Endometrial microvascular endothelial cells (primary cell): ENCODE results near the gene GPR55.

DNA sequence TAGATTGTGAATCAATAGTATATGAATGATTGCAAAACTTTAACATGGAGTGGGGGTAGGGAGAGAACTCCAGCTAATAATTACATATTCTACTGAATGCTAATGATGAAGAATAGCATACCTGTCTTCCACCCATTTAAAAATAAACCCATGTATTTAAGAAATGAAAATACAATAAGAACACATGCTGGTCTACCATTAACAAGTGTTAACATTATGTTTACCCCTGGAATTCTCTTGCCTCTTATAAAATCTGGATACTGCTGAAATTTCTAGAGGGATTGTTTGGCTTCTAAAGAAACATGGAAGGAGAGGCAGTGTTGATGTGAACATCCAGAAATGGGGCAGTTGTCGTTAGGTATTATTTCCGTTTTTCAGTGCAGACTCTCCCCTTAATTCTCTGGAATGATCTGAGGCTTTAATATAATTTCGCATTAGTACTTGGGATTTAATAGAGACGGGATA, 285.0 kb upstream of the SPHKAP start:
- RAMPAGE, long total RNA: no peak

GRCh38 chr2:228568045-228568653, 386.7 kb upstream of the SPHKAP start:
- RAMPAGE, long total RNA: no peak

DNA sequence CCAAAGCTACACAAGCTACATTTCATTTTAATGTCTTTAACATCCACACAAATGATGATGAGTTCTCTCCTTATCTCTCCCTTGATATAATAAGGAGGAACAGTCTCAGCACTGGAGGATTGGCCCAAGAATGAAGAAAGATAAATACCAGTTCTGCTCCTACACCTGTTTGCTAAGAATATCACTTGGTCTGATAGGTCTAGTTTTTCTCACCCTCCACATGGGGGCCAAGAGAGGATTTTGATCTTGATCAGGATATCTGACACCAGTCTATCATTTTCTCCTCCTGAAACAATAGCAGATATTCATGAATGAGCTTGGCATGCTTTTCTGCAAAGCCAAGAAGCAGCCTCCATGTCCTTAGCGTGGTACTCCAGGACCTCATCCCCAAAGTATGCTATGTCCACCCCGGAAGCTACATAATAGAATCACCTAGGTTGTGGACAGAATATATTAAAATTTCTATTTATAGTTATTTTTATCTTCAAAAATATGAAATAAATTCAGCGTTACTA, 131.3 kb downstream of the PID1 start:
- RAMPAGE, long total RNA: no peak

- RAMPAGE, long total RNA: no peak
Observed at GRCh38 chr2:229193118-229193686, 77.9 kb downstream of the PID1 start.

DNA sequence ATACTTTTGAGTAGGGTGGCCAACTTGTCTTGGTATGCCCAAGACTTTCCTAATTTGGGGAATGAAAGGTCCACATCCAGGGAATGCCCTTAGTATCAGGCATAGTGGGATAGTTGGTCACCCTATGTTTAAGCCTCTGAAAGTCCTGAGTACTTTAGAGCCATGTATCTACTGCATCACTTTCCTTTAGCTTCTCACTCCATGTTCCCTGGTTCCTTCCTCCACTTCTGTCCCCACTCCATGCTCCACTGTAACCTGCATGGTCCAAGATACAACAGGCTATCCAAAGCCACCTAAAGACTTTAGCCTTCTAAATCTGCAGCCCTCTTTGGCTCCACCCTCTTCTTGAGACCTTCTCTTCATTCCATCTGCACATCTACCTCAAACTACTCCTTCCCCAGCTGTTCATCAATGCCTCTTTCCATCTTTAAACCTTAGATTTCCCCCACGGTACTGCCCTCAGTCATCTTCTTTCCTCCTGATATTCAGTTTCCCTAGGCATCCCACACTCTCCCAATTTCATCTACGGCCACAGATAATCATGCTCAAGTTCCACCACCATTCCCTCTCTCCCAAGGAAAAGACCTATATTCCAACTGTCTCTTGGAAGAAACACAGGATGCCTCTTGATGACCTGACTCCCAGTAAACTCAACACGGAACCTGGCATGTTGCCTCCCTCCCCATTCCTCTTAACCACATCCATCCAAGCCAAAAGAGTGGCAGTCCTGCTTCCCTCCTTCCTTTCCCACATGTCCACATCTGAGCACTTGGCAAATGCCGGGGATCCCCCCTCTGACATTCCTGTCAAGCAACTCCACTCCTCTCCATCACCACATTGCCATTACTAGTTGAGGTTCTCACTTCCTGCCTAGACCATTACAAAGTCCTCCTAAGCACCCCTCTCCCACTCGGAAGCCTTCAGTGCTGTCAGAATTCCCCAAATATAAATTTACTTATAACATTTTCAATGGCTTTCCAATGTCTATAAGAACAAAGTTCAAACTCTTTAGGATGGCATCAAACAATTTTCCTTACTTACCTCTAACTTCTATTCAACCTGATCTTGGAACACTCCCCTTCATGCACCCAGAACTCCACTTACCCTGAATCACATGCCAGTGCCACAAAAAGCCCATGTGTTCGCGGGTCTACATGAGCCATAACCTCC, 49.6 kb downstream of the PID1 start:
- RAMPAGE, long total RNA: no peak

GRCh38 chr2:229262626-229263292, 8.3 kb downstream of the PID1 start:
- RAMPAGE, long total RNA: no peak

DNA sequence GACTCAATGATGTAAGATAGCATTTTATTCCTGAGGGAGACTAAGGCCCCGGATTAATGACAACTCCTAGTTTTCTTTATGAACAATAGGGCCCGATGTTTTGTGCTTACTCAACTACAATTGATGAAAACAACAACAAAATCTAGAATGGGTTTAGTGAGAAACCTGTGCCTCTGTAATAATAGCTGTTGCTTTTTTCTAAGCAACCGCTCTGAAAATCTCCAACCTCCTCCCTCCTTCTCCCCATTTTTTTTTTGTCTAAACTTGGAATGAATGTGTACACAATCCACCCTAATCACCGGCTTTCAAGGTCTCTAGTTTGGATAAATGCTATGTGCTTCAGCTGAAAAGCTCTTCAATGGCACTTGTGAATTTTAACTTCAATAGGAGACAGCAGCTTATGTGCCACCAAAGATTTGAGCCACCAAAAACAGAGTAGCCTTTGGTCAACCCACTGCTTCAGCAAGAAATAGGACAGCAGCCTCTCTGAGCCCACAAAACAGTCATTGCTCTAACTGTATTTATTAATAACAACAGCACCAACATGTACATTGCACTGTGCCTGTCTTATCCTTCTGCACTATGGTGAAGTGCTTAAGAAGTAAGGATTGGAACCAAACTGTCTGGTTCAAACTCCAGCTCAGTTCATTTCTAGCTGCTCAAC, 4.9 kb downstream of the PID1 start:
- RAMPAGE, long total RNA: no peak

- RAMPAGE, long total RNA: no peak
Observed at GRCh38 chr2:229920174-229920850, 1.5 kb downstream of the TRIP12 start.

DNA sequence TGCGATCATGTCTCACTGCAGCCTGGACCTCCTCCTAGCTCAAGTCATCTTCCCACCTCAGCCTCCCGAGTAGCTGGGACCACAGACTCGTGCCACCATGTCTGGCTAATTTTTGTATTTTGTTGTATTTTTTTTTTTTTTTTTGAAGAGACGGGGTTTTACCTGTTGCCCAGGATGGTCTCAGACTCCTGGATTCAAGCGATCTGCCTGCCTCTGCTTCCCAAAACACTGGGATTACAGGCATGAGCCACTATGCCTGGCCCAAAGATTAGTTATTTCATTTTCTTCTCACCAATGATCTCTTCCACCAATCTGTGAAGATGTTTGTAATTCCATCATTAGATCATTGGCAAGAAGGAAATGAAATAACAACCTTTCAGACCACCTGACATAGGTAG, 17.9 kb upstream of the SLC16A14 start:
- RAMPAGE, long total RNA: no peak

GRCh38 chr2:230130422-230131675, 62.1 kb upstream of the SLC16A14 start:
- RAMPAGE, long total RNA: no peak

DNA sequence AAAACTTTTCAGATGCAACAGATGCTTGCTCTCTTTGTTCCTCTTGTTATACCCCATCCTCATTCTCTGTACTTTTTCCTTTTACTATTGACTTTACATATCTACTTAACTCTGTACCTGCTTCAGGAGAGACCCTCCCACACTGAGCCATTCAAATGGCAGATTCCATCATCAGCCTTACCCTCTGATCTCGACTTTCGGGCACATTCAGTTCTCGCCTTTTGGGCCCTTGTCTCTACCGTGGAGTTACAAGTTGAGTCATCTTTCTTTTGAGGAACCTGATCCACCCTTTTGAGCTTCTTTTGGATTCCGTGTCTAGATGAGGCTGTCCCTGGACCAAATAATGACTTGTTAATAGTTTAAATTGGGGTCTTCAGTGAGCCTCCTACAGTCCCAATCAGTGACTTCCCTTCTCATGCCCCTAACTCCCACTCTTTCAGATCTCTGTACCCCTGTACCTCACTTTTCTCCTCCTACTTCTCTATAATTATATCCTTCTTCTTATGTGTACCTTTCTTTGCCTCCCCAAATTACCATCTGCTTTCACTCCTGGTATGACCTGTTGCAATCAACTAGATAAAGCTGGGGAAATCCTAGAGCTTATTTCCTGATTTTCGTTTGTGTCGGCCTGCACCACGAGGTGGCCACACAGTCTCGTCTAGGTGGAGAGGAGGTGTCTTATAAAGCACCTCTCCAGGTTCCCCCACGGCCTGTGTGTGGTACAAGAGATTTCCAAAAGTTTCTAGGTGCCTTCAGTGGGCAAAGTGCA, 17.2 kb downstream of the SP110 start:
- RAMPAGE, long total RNA: no peak

- RAMPAGE, long total RNA: no peak
Observed at GRCh38 chr2:230220436-230220635, 552 bp upstream of the SP110 start.

- RAMPAGE, long total RNA: no peak
Observed at GRCh38 chr2:230230032-230230666, 4.6 kb downstream of the SP140 start.

DNA sequence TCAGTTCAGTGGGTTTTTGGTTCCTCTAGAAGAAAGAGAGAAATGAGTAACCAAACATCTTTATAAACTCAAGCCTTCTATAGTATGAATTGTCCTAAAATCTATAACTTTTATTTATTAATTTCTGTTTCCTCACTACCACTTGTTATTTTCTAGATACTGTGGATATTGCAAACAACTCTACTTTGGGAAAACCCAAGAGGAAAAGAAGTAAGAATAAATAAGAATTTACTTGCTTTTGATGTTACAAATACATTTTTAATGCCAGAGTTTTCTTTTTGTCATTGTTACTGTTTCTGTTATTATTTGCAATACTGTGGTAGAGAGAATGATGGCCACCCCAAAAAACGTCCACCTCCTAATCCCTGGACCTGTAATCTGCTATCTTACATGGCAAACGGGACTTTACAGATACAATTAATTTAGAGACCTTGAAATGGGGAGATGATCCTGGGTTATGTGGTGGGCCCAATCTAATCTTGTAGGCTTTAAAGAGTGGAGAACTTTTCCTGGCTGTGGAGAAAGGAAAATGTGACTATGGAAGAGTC, 44.5 kb upstream of the SP100 start:
- RAMPAGE, long total RNA: no peak

DNA sequence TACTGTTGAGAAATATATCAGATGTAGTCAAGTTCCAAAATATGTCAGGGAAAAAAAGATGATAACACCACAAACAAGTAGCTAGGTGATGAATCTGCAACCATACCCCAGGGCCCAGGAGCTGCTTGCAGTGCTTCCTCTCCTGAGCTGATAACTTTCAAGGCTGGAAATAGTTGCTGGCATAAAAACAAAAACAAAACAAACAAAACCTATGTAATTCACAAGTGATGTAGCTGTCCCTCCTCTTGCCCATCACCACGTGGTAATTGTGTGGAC, 82.6 kb downstream of the SP100 start:
- RAMPAGE, long total RNA: no peak

DNA sequence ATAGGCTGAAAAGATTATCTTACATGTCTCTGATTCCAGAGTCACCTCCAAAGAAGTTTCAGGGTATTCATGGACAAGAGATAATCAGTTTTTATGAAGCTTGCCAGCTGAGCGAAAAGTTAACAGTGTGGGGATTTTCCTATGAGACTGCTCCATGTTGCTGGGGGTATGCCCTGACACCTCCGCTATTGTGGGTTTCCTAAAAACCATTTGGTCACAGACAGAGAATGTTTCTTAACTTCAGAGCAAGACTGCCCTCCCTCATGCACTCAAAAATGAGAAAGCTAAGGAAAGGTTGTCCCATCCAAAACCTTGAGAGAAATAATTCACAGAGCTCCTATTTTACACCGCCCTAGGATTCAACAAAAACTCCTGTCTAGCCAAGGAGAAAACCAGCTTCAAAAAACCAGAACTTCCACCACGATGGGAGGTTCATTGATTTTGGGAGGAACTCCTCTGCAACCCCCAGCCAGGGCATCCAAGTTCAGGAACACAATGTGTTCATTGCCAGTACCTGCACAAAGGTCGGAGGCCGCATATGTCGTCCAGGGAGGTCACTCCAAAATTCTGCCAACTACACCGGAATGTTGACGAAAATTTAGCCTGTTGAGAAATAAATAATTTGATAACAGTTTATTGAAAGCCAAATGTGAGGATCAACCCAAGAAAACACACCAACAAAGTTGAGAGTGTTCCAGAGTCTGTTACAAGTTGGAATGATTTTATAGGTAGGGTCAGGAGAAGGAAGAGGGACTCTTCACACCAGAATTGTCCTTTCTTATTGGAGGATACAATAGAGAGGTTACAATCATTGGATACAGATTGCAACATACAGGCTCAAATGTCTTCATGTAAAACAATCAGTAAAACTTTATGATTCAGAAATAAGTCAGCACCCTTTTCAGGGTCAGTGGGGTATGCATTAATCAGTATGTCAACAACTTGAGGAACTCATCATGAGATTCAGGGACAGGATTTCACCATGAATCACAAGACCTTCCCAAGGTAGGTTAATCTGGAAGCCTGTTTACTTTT, 104.4 kb downstream of the SP100 start:
- RAMPAGE, long total RNA: no peak

GRCh38 chr2:230582946-230583482, 129.6 kb upstream of the CAB39 start:
- RAMPAGE, long total RNA: no peak

DNA sequence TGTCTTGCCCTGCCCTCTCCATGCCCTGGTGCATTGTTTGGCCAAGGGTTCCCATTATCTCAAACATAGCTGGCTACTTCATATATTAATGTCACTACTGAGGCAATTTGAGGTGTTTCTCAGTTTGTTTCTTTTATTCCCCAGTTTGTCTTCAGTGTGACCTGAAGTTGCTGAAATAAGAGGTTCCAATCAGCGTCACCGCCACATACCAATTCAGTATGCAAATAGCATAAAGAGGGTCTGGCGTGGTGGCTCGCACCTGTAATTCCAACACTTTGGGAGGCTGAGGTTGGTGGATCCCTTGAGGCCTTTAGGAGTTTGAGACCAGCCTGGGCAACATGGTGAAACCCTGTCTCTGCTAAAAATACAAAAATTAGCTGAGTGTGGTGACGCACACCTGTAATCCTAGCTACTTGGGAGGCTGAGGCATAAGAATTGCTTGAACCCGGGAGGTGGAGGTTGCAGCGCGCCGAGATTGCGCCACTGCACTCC, 11.1 kb downstream of the CAB39 start:
- RAMPAGE, long total RNA: no peak

GRCh38 chr2:230873627-230874308, 9.0 kb downstream of the ITM2C start:
- RAMPAGE, long total RNA: no peak

DNA sequence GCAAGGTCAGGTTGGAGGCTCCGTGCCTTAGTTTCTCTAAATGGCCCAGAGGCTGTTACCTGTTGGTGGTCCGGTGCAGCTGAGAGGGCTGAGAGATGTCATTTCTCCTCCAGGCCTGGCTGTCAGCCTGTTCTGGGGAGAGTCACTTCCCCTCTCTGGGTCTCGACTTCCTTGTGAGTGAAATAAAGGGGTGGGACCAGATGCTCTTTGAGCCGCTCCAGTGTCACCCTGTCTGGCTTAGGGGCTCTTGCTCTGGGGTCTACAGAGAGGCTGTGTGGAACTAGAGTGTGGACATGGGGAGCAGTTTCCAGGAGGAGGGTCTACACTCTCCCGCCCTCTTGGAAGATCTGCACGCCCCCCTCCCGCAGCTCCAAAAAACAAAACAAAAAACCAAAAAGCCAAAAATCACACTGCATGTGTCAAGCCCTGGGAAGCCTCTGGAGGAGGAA, at the start of gene GPR55:
Gene GPR55 (minus strand): TSS at position 134 of the 449 bp plus-strand sequence.
- RAMPAGE, long total RNA: no peak